Mesenchymal stem cell of adipose (primary cell): ENCODE results near the genes CD8B2, SLC5A7 and SULT1C4.

DNA sequence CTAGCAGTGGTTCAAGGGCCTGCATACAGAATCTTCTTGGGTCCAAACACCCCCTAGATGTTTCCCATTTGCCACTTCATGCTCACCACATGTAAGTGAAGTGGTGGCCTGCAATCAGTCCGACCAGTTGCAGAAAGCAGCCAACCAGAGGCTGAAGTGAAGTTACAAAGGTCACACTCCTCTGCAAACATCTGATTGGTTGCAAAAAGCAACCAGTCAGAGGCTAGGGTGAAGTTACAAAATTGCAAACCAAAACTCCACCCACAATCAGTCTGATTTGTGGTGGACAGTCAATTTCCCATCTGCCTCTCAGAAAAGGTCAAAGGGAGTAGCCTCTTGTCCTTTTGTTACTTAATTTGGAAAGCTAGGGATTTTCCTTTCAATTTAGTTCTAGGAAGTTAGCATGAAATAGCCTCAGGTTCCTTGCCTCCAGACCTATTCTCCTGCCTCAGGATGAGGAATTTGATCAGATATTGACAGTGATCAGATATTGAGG is 56.4 kb upstream of the ECRG4 start:
- CAGE, long polyA plus RNA: no peak

GRCh38 chr2:106130102-106131149 is 63.7 kb downstream of the UXS1 start:
- CAGE, long polyA plus RNA: no peak

- CAGE, long polyA plus RNA: no peak
Measured at GRCh38 chr2:106131163-106131654, 62.9 kb downstream of the UXS1 start.

- CAGE, long polyA plus RNA: no peak
Measured at GRCh38 chr2:106384448-106385131, 83.6 kb downstream of the RGPD3 start.

DNA sequence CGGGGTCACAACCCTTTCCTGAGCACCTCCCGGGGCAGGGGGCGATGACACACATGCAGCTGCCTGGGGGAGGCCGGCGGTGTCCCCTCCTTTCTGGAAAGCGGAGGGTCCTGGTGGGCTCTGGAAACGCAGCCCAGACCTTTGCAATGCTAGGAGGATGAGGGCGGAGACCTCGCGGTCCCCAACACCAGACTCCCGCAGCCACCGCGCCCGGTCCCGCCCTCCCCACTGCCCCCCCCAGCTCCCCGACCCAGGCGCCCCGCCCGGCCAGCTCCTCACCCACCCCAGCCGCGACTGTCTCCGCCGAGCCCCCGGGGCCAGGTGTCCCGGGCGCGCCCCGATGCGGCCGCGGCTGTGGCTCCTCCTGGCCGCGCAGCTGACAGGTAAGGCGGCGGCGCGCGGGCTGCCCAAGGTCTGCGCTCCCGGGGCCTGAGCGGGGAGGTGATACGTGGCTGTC is at the start of gene CD8B2:
Gene CD8B2 (plus strand): TSS at position 278 of the 457 bp plus-strand sequence.
- CAGE, long polyA plus RNA: no peak

- CAGE, long polyA plus RNA: no peak
Measured at GRCh38 chr2:106561370-106562063, 74.4 kb downstream of the CD8B2 start.

DNA sequence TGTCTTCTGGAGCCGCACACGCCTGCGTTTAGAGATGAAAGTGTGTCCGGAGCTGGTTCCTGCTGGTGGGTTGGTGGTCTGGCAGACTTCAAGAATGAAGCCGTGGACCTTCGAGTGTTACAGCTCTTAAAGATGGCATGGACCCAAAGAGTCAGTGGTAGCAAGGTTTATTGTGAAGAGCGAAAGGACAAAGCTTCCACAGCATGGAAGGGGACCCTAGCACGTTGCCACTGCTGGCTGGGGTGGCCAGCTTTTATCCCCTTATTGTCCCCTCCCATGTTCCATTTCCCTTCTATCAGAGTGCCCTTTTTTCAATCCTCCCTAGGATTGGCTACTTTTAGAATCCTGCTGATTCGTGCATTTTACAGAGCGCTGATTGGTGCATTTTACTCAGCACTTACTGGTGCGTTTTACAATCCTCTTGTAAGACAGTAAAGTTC is 90.0 kb downstream of the CD8B2 start:
- CAGE, long polyA plus RNA: no peak

GRCh38 chr2:107746820-107747111 is 79.9 kb upstream of the RGPD4 start:
- CAGE, long polyA plus RNA: no peak

DNA sequence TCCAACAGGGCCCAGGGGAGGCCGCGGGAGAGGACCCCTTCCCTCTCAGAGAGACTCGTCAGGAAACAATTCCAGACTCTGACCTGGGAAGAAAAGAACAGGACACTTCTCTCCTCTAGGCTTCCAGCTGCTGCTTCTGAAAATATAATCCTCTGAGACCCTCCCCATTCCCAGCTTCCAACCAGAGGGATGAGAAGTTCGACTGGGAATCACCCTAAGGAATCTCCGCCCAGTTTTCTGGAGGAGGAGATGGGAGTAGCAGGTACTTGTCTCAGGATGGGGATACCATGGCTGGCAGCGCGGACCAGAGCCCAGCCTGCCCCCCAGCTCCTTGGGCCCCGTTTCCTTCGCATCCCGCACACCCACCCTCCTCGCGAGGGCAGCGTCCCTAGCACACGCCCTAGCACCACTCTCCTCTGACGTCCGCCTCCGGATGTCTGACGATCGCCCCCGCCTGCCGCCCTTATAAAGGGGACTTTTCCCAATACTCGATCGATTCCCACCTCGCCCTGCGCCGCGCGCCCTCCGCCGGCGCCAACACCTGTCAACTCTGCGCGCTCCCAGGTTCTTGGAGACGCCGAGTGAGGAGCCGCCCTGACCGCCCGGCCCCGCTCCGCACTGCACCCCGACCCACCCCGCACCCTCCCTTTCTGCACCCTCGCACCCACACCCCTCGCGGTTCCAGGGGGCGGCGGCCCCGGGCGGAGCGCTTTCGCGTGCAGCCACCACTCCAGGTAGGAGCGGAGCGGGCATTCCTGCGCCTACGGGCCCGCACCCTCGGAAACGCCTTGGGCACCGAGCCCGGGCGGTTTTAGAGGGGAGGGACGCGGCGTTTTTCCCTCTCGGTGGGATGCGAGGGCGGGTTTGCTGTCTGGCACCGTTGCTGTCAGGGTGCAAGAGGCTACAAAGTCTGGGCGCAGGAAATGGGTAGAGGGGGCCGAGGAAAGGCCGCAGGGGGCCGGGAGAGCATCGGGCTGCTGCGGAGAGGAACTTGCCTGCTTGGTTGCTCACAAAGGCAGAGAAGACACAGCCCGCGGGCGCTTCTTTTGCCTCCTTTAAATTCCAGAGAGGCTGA is at the start of gene SLC5A7:
Gene SLC5A7 (plus strand): TSS at position 495 of the 1,075 bp plus-strand sequence.
- CAGE, long polyA plus RNA: no peak

- CAGE, long polyA plus RNA: no peak
Measured at GRCh38 chr2:108271940-108272380, 16.7 kb upstream of the SULT1C2 start.

GRCh38 chr2:108377504-108378499 is at the start of gene SULT1C4:
TSS of gene SULT1C4 (plus strand) at chr2:108377954.
- CAGE, long polyA plus RNA: no peak

DNA sequence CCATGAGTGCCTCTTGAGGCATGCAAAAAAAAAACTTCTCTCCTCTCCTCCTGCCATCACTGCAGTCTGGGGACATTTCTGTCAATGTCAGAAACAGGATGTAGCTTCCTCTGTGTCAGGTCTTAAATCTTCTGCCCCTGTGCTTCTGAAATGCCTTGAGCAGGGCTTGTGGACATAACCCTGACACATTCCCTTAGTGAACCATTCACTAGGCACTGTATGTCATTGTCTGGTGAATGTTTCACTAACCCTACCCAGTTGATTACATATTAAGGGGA is 7.9 kb downstream of the SULT1C4 start:
- CAGE, long polyA plus RNA: no peak

- CAGE, long polyA plus RNA: no peak
Measured at GRCh38 chr2:108472763-108473382, 23.9 kb downstream of the GCC2 start.

DNA sequence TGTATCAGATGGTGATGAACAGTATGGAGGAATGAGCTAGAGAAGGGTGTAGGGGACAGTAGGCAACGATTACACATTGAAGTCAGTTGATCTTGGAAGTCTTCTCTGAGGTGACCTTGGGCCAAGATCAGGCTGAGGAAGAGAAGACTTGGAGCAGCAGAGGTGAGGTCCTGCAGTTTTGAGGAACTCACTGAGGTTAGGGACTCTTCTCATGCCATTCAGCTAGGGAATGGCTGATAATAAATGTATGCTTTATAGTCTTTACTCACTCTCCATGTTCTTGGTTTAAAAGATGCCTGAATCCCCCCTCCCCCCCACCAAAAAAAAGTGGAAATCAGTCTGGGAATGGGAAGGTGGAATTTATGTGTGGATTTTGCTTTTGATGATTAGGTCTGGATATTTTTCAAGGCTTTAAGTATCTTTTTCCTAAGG is 39.5 kb downstream of the LIMS1 start:
- CAGE, long polyA plus RNA: no peak

DNA sequence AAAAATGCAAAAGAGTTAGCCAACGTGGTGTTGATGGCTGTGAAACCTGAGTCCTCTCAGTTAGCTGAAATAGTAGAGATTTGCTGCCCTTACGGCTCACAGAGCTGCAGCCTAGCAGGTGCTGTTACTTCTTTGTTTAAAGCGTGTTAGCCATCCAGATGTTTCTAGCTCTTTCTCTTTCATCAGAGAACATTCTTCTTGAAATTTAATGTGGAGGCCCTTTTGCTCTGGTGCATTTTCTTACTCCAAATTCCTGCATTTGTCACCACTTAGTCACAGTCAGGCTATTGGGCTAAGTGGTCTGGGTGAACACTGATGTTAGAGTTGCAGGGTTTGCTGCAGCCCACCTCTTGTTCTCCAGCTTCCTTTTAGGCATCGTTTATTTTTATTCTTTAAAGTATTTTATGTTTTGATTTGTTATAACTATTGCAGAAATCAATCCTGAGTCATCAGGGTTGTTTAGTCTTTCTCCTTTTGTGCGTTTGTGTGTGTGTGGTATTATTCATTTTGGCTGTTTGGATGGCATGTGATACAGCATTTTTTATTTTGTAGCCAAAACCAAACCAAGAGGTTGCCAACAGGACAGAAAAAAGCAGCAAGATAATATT is 41.2 kb downstream of the LIMS1 start:
- CAGE, long polyA plus RNA: no peak

DNA sequence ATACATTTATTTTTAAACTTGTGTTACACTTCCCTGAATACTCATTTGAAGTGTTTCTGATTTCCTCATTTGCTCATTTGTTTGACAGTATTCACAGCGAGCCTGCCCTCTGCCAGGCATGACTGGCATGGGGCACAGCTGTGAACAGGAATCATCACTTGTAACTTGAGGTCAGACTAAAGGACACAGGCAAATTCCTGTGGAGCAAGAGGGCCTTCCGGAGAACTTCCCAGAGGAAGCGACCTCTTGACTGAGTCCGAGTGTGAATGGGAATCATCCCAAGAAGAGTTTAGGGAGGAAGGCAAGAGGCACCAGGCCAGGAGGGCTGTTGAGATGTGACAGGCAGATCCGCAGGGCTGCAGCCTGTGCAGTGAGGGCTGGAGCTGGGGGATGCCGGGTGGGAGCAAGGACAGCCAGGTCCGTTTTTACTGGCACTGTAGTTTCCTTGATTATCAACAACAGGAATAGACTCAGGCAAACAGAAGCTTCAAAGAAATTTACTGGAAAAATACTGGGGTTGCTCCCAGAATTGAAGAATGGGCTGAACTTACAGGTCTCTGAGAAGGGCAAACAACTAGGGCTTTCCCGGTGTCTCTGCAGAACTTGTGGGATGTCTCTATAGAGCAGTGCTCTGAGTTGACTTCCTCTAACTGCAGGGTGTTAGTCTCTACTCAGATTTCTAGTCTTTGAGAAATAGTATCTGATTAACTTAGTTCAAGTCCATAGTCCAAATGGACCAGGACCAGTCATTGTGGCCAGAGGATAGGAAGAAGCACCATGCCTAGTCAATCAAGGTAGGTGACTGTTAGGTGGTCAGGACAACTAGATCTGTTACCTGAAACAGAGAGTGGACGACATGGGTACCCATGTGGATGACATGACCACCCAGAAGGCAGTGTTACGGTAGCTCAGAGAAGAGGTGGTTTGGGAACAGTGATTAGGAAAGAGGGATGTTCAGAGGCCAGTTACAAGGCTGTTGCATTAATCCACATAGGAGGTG is 45.6 kb downstream of the LIMS1 start:
- CAGE, long polyA plus RNA: no peak

DNA sequence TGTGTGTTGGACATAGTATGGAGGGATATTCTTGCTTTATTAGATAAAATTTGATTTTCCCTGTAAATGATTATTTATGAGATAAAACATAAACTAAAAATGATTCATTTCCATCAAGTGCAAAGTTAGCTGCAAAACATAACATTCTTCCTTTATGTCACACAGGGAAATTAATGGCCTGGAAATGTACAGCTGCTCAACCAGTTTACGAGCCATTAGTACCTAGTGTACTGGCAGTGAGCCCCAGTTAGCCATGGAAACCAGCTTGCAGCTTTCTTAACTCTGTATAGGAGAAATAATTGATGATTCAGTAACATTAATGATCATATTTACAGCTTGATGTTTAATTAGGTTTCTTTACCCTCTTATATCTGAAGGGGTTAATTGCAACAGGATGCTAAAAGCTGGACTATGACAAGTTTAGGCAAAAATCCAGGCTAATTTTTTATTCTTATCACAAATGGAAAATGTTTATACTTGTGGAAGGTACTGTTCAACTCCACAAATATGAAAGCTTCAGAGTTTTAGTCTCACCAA is 82.7 kb downstream of the LIMS1 start:
- CAGE, long polyA plus RNA: no peak

DNA sequence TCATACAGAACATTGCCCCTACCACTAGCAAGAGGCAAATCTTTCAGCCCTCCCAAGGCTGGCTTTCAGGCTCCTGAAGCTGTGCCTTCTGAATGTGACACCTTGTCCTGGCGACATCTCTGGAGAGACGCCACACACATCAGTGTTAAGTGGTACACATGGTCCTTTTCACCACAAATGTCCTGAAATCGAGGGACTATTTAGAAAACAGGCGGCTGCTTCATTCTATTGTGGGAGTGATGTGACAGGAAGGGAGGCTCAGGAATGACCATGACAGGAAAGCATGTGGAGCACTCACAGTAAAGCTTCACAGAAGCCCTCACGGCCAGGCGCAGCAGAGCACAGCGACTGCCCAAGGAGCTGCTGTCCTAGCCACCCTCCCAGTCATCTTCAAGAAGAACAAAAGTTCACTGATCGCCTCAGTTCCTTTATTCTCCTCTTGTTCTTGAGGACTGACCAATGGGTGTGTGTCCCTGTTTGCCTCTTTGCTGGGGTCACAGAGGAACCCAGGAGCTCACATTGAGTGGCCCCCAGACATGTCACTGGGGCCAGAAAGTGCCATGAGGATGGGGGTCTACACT is 84.7 kb upstream of the RANBP2 start:
- CAGE, long polyA plus RNA: no peak

GRCh38 chr2:108767457-108767906 is 19.1 kb upstream of the CCDC138 start:
- CAGE, long polyA plus RNA: no peak

DNA sequence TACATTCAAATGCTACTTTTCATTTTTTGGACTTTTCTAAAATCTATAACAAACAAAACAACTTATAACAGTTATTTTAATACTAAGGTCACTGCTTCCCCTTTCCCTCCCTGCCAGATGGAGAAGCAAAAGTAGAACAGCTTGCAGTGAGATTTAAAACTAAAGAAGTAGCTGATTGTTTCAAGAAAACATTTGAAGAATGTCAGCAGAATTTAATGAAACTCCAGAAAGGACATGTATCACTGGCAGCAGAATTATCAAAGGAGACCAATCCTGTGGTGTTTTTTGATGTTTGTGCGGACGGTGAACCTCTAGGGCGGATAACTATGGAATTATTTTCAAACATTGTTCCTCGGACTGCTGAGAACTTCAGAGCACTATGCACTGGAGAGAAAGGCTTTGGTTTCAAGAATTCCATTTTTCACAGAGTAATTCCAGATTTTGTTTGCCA is 4.1 kb upstream of the CCDC138 start:
- CAGE, long polyA plus RNA: no peak